Testis (tissue), 5 donors: ENCODE results near the genes CALHM2 and ITPRIP.

- PRO-cap, 3 experiments, result no peak in any of the 3 experiments
- RAMPAGE, long total RNA, 2 experiments, result no peak in any of the 2 experiments
- RRBS, result no CpG with 5 or more reads among the region's 2 CpGs
Measured at GRCh38 chr10:102770645-102771165, 27.0 kb downstream of the WBP1L start.

DNA sequence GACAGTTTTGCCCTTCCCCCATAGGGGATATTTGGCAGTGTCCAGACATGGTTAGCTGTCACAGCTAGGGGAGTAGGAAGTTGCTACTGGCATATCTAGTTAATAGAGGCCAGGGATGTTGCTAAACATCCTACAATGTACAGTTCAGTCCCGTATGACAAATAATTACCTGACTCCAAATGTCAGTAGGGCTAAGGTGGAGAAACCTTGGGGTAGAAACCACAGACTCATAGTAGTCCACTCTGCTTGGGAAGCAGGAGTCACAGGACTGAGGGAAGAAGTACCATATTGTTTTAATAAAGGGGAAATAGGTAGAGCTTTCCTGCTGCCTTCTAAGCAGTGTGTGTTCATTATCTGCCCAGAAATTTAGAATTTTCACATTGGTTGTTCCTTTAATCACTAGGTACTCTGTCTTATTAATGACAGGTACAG is 39.9 kb downstream of the WBP1L start:
- PRO-cap, 3 experiments, result no peak in any of the 3 experiments
- RAMPAGE, long total RNA, 2 experiments, result no peak in any of the 2 experiments
- RRBS, result no CpG with 5 or more reads among the region's 1 CpG

- PRO-cap, 3 experiments, result no peak in any of the 3 experiments
- RAMPAGE, long total RNA, 2 experiments, result no peak in any of the 2 experiments
- RRBS, result no CpG with 5 or more reads among the region's 4 CpGs
Measured at GRCh38 chr10:103204680-103205310, 11.7 kb upstream of the NT5C2 start.

DNA sequence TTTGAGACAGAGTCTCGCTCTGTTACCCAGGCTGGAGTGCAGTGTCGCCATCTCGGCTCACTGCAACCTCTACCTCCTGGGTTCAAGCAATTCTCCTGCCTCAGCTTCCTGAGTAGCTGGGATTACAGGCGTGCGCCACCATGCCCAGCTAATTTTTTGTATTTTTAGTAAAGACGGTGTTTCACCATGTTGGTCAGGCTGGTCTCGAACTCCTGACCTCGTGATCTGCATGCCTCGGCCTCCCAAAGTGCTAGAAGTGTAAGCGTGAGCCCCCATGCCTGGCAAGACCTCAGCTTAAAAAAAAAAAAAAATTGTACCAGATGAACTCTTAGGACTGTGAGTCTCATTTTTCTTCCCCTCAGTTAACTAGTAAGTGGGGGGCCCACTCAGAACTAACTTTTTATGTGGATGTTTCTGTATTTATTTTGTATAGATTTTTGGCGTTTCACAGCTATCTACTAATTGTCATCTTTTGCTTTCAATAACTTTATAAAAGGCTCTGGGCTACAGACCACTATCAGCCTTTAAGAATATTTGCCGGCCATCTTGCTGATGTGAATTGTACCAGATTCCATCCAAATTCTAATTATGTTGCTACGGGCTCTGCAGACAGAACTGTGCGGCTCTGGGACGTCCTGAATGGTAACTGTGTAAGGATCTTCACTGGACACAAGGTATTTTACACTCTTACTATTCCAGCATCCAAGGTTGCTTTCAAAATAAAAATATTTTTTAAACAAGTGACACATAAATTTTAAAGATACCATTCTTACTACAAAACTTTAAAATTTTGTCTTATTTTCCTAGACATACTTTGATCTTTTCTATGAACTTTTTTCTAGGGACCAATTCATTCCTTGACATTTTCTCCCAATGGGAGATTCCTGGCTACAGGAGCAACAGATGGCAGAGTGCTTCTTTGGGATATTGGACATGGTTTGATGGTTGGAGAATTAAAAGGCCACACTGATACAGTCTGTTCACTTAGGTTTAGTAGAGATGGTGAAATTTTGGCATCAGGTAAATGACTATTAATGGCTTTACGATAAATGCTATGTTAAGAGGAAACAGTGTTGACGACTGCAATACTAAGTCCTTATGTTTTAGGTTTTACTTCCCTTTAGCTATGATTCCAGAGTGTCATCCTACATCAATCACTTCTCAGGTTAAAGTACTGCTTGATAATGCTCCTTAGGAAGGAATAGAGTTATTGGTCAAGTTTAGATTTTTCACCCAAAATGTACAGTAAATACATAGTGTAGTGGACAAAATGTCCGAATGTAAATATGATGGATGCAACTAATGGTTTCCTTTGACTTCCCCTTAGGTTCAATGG is 9.1 kb downstream of the ATP5MK start:
- PRO-cap, 3 experiments, result no peak in any of the 3 experiments
- RAMPAGE, long total RNA, 2 experiments, result no peak in any of the 2 experiments
- RRBS, result no CpG with 5 or more reads among the region's 18 CpGs

DNA sequence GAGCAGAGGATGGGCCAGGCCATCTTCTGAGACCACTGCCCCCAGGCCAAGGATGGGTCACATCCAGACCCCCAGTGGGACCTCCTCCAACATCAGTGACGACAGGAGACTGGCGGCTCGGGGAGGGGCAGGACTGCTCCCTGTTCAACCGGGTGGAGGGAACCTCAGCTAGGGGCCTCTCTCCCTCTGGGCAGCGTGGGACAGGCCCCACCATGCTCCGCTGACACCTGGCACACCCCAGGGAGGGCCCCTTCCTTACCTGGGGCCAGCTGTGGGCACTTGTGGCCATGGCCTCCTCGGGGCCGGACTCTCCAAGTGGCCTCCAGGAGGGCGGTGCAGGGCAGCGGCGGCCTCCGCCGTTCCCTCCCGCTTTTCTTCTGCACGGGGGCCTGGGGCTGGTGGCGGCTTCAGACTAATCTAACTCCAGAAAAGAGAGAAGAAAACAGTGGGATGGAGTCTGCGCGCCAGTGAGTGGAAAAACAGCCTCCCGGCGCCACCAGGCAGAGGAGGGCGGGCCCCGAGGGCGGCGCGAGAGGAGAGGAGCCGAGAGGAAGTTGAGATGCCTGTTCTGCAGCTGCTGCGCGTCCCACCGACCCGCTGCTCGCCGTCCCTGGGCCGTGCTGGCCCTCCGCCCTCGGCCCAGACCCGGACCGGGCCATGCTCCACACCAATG is at the start of gene CALHM2:
Gene CALHM2, minus strand, starts transcription at position 474 of the 673 bp plus-strand sequence.
- PRO-cap, 3 experiments, result peak in 3 of 3 experiments; most common plus-strand start position 573 of the sequence (in 3); most common minus-strand start position 469 of the sequence (in 2)
- RAMPAGE, long total RNA, 2 experiments, result start-site peak on the minus strand in 2 of 2 experiments, centred at positions 440 to 442 of the sequence, 220 to 297 reads per replicate
- RRBS, result no CpG with 5 or more reads among the region's 37 CpGs

- PRO-cap, 3 experiments, result no peak in any of the 3 experiments
- RAMPAGE, long total RNA, 2 experiments, result no peak in any of the 2 experiments
- RRBS, result no CpG with 5 or more reads among the region's 10 CpGs
Measured at GRCh38 chr10:103594696-103595876, 101.6 kb downstream of the NEURL1 start.

GRCh38 chr10:103612936-103613346 is 119.4 kb downstream of the NEURL1 start:
- PRO-cap, 3 experiments, result no peak in any of the 3 experiments
- RAMPAGE, long total RNA, 2 experiments, result no peak in any of the 2 experiments
- RRBS, result no CpG with 5 or more reads among the region's 8 CpGs

DNA sequence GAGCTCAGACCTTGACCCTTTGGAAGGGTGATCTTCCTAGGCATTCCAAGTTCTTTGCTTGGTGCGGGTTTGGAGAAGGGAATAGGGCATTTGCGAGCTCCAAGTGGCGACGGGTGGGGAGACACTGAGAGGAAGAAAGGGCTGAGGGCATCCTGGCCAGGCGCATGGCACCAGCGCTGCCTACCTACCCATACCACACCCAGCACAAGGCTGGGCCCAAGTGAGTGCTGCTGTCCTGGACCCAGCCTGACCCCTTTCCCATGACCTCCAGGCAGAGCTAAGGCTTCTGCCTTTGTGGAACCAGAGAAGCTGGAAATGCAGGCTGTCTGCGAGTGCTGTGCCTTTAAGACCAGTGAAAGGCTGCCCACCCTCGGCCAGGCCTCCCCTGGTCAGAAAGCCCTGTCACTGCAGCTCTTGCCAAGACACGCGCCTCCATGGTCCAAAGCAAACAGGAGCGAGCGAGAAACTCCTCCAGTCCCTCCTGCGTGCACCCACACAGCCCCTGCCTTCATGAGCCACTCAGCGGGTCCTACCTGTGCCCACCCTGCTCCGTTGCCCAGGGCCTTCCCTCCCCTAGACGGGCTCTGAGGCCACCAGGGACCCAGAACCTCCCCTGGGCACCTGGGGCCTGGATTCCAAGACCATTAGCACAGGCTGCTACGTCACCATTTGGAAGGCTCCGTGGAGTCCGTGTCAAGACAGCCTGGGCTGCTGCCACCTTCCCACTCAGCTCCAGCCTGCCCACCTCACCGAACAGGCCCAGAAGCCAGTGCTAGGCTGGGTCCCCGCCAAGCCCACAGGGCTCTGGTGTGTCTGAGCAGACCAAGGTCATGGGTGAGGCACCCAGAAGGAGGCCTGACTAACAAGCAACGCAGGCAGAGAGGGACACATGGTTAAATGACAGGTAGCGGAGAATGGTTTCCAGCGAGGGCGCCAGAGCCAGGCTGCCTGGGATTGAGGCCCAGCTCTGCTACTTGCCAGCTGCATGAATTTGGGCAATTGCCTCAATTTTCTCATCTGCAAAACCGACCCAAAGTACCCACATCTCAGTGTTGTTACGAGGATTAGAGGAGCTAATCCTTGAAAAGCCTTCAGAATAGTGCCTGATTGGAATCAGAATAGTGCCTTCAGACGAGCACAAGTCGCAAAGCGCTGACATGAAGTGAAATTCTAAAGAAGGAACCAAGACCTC is 144.5 kb downstream of the NEURL1 start:
- PRO-cap, 3 experiments, result no peak in any of the 3 experiments
- RAMPAGE, long total RNA, 2 experiments, result no peak in any of the 2 experiments
- RRBS, result no CpG with 5 or more reads among the region's 30 CpGs

DNA sequence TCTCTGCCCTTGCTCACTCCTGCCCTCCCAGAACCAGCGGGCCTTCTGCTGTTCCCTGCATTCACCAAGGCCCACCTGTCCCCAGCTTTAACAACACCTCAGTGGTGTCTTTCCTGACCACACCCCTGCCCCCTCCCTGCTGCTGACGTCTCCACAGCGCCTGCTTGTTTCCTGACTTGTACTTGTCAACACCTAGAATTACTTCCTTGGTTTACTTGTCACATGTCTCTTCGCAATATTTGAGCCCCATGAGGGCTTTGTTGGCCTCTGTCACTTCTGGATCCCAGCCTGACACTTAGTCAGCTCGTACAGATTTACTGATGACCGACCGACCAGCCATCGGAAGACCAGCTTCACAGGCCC is 159.4 kb downstream of the NEURL1 start:
- PRO-cap, 3 experiments, result no peak in any of the 3 experiments
- RAMPAGE, long total RNA, 2 experiments, result no peak in any of the 2 experiments
- RRBS, result no CpG with 5 or more reads among the region's 8 CpGs

- PRO-cap, 3 experiments, result peak in 1 of 3 experiments; most common plus-strand start chr10:103658457 (in 1)
- RAMPAGE, long total RNA, 2 experiments, result no peak in any of the 2 experiments
- RRBS, result no CpG with 5 or more reads among the region's 7 CpGs
Measured at GRCh38 chr10:103658358-103658776, 164.9 kb downstream of the NEURL1 start.

DNA sequence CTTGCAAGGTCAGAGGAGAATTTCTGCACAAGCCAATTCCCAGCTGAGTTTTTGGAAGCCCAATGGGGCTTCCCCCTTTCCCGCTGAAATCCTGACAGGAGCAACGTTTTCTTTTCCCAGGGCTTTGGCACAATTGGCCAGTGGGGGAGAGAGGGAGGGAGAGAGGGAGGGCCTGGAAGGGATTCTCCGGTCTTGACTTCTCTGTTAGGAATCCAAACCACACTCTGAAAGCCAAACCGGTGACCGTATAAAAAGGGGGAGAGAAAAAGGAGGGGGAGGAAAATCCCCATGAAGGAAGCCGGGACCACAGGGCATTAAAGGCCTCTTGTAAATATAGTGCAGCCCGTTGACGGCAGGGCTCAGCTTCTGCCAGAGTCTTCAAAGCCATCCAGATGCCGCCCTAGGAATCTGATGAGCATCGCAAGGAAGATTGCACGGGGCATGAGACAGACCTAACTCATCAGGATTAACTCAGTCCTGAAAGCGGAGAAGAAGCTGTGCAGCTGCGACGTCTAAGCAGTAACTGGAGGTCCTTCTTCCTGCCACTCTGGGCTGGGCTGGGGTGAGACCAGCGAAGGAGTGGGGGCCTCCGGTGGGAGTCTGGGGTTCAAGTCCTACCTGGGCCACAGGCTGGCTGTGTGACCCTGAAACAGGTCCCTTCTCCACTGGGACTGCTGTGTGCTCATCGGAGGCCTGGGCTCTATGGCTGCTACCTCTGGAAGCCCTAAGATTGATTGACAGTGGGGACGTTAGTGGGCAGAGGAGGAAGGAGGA is 115.9 kb downstream of the SH3PXD2A start:
- PRO-cap, 3 experiments, result no peak in any of the 3 experiments
- RAMPAGE, long total RNA, 2 experiments, result no peak in any of the 2 experiments
- RRBS, result 39% methylated on average over 2 of the region's 18 CpGs

DNA sequence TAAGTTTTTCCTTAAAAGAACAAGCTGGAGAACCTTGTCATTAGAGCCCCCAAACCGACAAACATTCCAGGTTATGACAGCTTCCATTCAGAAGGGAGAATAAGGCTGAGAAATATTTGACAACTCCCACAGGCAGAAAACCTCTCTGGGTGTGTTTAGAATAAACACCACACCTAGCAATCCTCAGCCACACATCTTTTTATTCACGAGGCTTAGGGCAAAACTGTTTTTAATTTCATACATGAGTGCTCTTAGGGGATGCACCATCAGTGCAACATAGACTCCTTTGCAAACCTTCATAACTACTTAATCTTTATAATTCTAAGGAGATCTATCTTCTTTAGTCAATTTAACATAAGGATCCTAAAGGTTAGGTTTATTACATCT is 24.1 kb downstream of the STN1 start:
- PRO-cap, 3 experiments, result no peak in any of the 3 experiments
- RAMPAGE, long total RNA, 2 experiments, result no peak in any of the 2 experiments
- RRBS, result no CpG with 5 or more reads among the region's 2 CpGs

GRCh38 chr10:103908807-103909401 is 9.1 kb downstream of the STN1 start:
- PRO-cap, 3 experiments, result no peak in any of the 3 experiments
- RAMPAGE, long total RNA, 2 experiments, result no peak in any of the 2 experiments
- RRBS, result no CpG with 5 or more reads among the region's 2 CpGs

- PRO-cap, 3 experiments, result no peak in any of the 3 experiments
- RAMPAGE, long total RNA, 2 experiments, result no peak in any of the 2 experiments
- RRBS, result no CpG with 5 or more reads among the region's 3 CpGs
Measured at GRCh38 chr10:103998786-103999374, 31.9 kb downstream of the SLK start.

DNA sequence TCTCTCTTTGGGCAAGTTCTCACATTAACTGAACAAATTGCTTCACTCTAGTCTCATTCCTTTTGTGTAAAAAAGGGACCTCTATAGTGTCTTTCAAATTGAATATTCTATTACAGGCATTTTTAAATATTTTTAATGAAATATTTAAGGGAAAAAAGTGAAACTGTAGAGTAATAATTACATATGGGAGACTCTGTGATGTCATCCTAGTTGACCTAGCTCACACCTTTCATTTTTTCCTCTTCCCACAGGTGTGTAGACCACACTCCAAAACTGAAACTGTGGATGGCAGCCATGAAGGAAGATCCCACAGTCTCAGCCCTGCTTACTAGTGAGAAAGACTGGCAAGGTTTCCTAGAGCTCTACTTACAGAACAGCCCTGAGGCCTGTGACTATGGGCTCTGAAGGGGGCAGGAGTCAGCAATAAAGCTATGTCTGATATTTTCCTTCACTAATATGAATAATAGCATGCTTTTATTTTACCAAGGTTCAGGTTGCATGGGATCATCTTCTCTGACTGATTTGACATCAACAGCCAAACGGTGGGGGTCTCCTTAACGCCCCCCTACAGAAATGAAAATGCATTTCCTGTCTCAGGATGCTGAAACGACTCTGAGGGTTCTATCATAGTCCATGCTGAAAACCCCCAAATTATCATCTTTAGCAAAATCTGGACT is 1.8 kb upstream of the GSTO2 start:
- PRO-cap, 3 experiments, result no peak in any of the 3 experiments
- RAMPAGE, long total RNA, 2 experiments, result no peak in any of the 2 experiments
- RRBS, result no CpG with 5 or more reads among the region's 3 CpGs

GRCh38 chr10:104321631-104322309 is 16.5 kb downstream of the ITPRIP start:
- PRO-cap, 3 experiments, result no peak in any of the 3 experiments
- RAMPAGE, long total RNA, 2 experiments, result no peak in any of the 2 experiments
- RRBS, result no CpG with 5 or more reads among the region's 9 CpGs

DNA sequence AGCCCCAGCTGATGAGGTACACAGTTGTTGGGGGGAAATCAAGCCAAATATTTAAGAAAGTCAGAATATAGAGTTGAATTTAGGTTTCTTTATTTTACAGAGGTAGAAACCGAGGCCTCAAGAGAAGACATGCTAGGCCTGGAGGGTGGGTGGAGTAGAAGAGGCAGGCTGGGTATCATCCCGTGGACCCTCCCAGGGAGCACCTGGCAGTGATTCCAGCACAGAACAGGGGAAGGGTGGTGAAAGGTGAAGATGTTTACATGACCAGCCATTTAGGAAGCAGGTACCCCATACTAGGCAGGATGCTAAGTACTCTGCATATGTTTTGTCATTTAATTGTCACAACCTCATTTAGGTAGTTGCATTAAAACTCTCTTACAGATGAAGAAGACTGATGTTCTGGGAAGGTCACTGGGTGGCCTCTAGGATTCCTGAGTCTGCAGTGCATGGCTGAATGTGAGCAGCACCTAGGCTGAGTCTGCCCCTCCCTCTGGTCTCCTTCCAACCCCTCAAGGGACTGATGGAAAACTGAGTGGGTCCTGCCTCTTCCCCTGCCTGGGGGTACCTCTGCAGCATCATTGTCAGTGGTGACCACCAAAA is 15.2 kb downstream of the ITPRIP start:
- PRO-cap, 3 experiments, result no peak in any of the 3 experiments
- RAMPAGE, long total RNA, 2 experiments, result no peak in any of the 2 experiments
- RRBS, result no CpG with 5 or more reads among the region's 2 CpGs

GRCh38 chr10:104331132-104332292 is 6.8 kb downstream of the ITPRIP start:
- PRO-cap, 3 experiments, result peak in 2 of 3 experiments; most common plus-strand start chr10:104331474 (in 1); most common minus-strand start chr10:104331303 (in 2)
- RAMPAGE, long total RNA, 2 experiments, result no peak in any of the 2 experiments
- RRBS, result no CpG with 5 or more reads among the region's 14 CpGs

GRCh38 chr10:104337457-104338269 is 602 bp downstream of the ITPRIP start:
- PRO-cap, 3 experiments, result peak in 3 of 3 experiments; most common plus-strand start chr10:104337680 (in 2); most common minus-strand start chr10:104337685 (in 2)
- RAMPAGE, long total RNA, 2 experiments, result no peak in any of the 2 experiments
- RRBS, result 1% methylated on average over 8 of the region's 55 CpGs

DNA sequence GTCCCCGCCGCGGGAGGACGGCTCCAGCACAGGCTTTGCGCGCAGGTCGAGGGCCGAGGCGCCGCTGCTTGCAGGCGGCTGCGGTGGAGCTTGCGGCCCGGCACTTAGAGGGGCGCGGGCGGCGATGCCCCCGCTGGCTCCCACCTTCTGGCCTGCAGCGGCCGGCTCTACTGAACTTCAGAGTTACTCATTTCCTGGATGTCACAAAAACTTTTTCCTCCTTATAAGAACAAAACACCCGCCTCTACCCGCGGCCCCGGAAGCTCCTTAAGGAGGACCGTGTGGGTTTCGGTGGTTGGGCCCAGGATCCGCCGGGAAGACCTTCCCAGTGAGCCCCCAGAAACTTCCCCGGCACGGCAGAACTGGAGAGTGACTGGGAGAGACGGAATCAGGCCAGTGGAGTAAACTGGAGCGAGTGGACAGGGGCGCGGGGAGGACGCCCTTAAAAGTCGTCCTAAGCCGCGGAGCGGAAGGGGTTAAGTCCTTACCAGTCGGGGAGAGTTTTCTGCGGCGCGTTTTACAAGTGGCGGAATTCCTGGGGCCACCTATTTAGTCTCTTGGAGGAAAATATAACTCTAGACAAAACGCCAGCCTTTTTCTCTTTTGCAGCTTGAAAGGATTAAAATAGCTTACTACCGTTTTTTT is at the start of gene ITPRIP:
Gene ITPRIP, minus strand, starts transcription at position 196 of the 645 bp plus-strand sequence.
- PRO-cap, 3 experiments, result peak in 3 of 3 experiments; most common plus-strand start position 487 of the sequence (in 3); most common minus-strand start position 149 of the sequence (in 3)
- RAMPAGE, long total RNA, 2 experiments, result start-site peak on the plus strand in 1 of 2 experiments, centred at position 271 of the sequence, 8 reads per replicate; start-site peak on the minus strand in 1 of 2 experiments, centred at position 168 of the sequence, 27 reads per replicate
- RRBS, result 1% methylated on average over 23 of the region's 47 CpGs